Tongue (tissue), 2 donors: Measurements from ENCODE around the gene IFNA2.

DNA sequence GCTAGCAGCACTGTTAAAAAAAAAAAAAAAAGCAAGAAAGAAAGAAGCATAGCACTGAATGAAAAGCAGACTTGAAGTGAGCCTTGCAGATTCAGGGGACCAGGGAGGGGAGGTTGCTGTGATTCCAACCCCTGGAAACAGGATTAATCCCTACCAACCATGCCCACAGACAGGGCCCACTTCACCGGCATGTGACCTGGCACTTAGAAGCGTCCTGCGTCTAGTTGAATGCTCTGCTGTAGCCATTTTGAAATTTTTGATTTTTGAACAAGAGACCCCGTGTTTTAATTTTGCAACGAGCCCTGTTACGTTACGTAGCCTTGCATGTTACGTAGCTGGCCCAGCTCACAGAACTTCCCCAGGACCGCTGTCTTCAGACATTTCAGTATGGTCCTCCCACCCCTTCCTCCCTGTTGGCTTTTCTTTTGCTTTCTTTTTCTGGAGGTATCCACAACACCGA is 105.4 kb upstream of the NFIB start:
- RAMPAGE, long total RNA = no peak

DNA sequence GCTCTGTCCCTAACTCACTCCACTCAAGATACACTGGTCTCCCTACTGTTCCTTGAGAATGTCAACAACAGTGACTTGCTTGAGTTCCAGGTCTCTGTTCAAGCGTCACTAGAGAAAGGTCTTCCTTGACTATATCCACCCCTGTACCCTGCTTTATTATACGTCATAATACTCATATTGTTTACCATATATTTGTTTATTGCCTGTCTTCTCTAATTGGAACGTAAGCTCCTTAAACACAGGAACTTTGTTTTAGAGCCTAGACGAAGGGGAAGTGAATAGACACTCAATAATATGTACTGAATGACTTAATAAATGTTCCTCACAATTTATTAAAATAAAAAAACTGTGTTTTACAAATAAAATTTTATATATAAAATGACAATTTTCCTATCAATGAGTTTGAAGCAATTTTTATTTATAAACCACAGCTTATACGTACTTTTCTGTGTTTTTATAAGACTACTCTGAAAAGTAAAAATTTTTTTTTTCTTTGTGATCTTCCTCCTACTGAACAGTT is 44.7 kb downstream of the ZDHHC21 start:
- RAMPAGE, long total RNA = no peak

DNA sequence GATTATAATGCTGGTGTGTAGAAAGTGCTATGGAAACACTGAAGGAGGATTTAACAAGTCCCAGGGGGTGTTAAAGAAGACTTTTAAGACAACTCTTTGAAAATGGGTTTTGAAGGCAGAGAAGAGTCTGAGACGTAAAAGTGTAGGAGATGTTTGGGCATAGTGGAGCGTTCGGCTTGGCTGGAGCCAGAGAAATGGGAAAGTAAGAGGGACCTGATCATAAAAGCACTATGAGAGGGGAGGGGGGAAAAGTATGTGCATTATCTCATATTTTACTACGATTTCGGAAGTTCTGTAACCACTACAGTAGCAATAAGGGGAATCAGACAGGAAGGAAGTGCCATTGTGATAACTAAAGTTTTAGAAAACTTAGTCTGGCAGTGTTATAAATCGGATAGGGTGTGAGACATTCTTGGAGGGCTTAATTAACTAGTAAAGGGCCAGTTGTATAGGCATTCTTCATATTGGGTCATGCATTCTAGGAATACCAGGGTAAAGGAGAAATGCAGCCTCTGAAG is 83.7 kb upstream of the FREM1 start:
- RAMPAGE, long total RNA = no peak

- RAMPAGE, long total RNA = no peak
Measured at GRCh38 chr9:15846481-15846998, 293.7 kb downstream of the CCDC171 start.

DNA sequence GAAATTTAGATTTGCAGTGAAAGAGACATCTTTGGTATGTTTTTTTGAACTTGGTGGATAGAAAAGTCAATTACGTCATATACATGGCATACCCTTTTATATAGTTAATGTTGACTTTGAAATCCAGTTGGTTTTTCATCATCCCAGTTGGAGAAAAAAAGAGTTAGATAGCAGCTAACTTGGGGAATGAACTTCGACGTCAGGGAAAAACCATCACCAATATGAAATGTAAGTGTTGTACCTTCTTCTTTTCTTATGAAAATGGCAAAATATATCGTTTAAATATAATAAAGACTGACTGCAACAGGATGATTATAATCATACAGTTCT is 297.2 kb downstream of the CCDC171 start:
- RAMPAGE, long total RNA = no peak

- RAMPAGE, long total RNA = no peak
Measured at GRCh38 chr9:16154510-16154982, 601.7 kb downstream of the CCDC171 start.

DNA sequence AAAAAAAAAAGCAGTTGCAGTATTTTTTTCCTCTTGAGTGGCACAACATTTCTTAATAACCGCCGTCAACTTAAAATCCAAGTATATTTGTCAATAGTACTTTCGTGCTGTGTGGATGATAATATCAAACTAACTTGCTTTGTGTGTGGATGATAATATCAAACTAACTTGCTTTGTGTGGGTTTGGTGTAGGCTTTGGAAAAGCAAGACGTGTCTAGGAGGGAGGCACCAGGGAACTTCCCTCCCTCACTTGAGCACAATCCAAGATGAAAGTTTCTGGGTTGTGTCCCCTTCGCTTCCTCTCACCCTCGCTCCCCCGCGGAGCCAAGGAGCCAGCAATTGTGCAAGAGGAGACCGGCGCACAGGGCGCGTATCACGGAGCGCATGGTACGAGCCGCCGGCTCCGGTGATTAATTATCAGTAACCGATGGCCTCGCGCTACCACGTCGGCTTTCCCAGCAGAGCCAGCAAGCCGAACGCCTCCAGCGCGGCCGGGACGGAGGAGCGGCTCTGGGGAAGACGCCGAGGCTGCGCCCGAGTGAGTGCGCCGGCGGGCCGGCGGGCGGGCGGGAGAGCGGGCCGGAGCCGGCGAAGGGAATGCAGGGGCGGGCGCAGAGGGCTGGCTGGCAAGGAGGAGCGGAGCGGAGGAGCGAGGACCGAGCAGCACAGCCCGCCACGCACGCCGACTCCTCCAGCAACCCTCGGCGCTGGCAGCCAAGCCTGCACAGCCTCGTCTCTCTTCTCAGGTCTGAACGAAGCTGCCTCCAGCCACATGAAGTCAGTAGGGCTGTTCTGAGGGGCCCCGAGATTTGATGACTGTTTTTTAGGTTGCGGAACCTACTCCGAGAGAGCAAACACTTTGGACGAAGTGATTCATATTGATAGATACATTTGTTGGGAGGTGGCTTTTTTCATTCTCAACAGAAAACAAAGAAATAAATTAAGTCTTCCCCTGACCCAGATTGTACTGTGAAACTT is 143.6 kb downstream of the BNC2 start:
- RAMPAGE, long total RNA = no peak

GRCh38 chr9:17905518-17906044 is 326.7 kb downstream of the SH3GL2 start:
- RAMPAGE, long total RNA = no peak

DNA sequence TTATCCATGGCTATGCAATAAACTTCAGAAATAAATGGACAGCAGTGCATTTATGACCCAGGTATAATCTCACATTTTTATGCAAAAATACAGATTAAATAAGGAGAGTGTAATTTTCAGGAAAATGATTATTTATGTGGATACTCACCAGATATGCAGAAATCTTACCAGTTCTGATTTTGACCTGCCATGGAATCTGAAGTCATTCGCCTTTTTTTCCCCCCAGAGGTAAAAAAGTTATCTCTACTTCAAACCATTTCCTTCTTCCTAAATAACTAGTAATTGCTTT is 1.1 kb upstream of the DENND4C start:
- RAMPAGE, long total RNA = no peak

- RAMPAGE, long total RNA = no peak
Measured at GRCh38 chr9:19787994-19788488, 796 bp downstream of the SLC24A2 start.

DNA sequence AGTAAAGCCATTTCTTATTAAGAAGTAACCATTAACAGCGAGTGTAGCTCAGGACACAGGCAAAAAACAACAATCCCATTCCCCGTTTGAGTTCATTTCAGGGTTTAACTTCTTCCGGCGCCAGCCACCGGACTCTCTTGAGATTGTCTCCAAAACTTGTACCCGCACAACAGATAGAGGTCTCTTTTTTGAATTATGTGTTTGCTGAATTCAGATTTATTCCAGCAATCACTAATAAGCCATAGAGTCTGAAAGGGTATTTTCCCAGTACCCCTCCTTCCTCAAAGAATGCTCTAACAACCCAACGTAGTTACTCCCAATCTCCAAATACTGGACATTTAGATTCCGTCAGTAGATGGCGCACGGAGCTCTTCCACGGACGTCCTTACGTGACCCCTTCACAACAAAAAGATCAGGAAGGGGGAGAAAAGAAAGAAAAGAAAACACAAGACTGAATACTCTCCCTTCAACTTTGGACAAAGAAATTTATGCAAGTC is 2.4 kb upstream of the MLLT3 start:
- RAMPAGE, long total RNA = no peak

DNA sequence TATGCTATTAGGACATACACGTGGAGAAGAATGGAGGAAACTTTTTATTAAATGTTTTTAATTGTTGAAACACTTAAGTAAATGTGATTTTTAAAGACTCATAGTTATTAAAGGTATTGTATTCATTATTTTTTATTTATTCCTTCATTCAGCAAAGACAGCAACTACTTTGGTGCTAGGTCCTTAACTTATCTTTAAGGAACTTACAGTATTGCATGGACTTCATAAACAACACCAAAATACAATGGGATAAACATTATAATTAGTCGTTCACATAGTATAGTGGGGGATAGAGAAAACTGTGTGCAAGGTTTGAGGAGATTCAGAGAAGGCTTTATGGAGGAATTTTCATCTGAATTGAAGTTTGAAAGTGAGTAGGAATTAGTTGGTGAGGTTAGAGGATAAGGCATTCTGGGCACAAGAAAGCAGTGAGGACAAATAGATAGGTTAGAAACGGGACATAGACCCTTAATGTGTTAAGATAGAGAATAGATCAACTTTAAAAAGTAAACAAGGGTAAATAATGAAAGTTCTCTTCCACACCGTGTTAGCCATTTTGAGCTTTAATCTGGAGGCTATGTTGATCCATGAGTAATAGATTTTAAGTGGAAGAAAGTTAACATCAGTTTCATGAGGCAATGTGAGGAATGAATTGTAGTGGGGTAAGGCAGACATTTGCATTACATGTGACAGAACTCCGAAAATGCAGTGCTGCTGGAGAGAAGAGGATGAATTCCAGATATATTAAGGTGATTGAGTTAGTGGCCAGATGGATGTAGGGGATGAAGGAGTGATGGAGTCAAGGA is 3.7 kb downstream of the FOCAD start:
- RAMPAGE, long total RNA = no peak

DNA sequence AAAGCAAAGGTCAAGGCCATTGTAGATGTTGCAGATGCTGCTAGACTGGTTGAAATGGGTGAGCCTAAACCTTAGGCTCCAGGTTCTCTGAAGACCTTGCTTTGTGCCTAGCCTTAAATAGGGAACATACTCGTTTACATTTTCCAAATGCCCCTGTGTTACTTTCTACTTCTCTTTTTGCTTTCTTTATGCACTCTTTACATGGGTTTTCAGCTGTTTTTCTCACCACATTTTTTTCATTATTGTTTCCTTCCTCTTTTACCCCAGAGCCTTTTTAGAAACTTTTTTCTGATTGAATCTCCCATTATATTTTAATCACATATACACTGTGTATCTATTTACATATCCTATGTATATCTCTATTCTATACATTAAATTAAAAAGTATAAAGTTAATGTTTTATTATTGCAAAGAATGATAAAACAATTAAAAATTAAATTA is at the start of gene IFNA2:
Gene IFNA2, minus strand, starts transcription at position 89 of the 441 bp plus-strand sequence.
- RAMPAGE, long total RNA = no peak

- RAMPAGE, long total RNA = no peak
Measured at GRCh38 chr9:21996282-21997041, 12.6 kb downstream of the CDKN2B start.

GRCh38 chr9:22005050-22006206 is 3.7 kb downstream of the CDKN2B start:
- RAMPAGE, long total RNA = no peak

DNA sequence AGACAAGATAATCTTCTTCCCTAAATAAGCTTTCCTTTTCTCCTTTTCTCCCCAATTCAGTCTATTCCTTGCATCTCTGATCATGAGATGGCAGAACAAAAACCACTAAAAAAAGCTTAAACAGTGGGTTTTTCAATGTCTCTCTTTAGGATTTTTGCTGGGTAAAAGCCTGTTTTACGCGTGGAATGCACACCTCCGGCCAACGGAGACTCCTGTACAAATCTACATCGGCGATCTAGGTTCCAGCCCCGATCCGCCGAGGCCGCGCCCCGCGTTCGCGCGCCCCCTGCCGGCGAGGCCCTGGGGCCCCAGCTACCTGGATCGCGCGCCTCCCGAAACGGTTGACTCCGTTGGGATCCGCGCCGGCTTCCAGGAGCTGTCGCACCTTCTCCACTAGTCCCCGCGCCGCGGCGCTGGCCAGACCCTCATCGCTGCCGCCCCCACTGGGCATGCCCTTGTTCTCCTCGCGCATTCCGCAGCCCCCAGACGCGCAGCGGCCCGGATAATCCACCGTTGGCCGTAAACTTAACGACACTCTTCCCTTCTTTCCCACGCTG is 545 bp downstream of the CDKN2B start:
- RAMPAGE, long total RNA = no peak

GRCh38 chr9:22646092-22646446 is 199.4 kb downstream of the DMRTA1 start:
- RAMPAGE, long total RNA = no peak

GRCh38 chr9:23464032-23464396 is 362.0 kb downstream of the ELAVL2 start:
- RAMPAGE, long total RNA = no peak

DNA sequence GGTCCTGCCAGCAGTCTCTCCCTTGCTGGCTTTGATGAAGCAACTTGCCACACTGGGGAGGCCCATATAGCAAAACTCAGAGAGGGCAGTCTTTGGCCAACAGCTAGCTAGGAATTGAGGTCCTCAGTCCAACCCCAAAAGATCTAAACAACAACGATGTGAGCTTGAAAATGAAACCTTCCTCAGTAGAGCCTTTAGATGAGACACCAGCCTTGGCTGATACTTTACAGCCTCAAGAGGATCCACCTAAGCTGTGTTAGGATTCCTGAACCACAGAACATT is 8.6 kb upstream of the CAAP1 start:
- RAMPAGE, long total RNA = no peak

DNA sequence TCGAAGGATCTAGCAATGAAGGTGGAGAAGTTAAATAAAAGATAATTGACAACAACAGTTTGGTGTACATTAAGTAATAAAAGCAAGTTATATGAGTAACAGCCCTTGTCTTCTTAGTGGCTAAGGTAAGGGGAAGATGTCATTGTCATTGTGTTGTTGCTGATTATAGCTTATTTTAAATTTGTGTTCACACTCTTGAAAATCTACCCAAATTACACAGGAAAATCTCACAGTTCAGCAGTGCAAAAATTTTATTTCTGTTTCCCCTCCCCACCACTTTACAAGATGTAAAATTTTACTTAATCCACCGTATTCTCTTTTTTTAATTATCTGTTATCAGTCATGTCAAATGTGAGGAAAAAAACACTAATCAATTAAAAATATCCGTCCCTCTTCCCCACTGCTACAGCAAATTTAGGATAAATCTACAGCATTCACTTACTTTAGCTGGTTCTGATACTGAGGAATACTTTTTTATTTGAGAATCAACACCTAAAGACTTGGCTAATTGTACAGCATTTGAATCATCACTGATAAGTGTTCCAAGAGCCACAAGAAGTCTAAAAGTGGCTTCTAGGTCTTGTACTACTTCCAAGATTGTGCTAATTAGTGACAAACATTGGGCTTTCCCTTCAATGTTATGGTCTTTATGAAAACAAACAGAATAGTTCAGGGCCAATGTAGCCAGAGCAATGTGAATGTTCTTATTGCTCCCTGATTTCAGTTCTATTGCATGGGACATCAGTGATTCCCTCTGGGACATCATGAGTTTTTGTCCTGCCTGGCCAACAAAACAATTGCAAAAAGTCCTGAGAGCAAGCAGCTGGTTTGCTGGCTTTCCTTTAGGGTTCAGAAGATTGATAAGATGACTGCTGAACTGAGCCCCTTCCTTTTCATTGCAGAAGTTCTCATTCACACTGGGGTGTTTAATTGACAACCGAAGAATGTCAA is 12.8 kb upstream of the CAAP1 start:
- RAMPAGE, long total RNA = no peak